AG08470 (cell line): ENCODE measurements around a stretch of chr17.

DNA sequence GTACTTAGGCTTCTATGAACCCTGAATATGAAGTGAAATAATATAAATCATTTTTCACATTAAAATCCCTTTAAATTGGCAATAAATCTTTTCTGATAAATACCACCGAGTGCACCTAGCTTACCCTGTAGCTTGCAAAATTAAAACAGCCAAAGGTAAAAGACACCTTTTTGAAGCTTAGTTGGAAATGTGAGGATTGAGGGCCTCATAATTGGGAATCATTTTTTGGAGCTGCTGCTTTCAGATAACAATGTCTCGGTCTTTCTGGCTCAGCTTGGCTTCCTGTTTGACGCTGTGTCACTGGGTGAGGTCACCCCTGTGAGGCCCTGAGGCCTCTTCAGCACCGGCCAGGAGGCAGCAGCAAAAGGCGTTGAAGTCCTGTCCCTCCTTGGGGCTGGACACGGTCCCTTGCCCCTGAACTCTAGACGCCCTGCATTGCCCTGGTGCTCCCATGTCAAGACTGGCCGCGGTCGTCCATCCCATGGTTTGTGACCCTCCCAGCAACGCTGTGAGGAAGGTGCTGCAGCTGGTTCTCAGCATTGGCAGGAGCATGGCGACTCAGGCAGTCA is 46.0 kb upstream of the ZNF750 start:
- RRBS = no CpG with 5 or more reads among the region's 12 CpGs

DNA sequence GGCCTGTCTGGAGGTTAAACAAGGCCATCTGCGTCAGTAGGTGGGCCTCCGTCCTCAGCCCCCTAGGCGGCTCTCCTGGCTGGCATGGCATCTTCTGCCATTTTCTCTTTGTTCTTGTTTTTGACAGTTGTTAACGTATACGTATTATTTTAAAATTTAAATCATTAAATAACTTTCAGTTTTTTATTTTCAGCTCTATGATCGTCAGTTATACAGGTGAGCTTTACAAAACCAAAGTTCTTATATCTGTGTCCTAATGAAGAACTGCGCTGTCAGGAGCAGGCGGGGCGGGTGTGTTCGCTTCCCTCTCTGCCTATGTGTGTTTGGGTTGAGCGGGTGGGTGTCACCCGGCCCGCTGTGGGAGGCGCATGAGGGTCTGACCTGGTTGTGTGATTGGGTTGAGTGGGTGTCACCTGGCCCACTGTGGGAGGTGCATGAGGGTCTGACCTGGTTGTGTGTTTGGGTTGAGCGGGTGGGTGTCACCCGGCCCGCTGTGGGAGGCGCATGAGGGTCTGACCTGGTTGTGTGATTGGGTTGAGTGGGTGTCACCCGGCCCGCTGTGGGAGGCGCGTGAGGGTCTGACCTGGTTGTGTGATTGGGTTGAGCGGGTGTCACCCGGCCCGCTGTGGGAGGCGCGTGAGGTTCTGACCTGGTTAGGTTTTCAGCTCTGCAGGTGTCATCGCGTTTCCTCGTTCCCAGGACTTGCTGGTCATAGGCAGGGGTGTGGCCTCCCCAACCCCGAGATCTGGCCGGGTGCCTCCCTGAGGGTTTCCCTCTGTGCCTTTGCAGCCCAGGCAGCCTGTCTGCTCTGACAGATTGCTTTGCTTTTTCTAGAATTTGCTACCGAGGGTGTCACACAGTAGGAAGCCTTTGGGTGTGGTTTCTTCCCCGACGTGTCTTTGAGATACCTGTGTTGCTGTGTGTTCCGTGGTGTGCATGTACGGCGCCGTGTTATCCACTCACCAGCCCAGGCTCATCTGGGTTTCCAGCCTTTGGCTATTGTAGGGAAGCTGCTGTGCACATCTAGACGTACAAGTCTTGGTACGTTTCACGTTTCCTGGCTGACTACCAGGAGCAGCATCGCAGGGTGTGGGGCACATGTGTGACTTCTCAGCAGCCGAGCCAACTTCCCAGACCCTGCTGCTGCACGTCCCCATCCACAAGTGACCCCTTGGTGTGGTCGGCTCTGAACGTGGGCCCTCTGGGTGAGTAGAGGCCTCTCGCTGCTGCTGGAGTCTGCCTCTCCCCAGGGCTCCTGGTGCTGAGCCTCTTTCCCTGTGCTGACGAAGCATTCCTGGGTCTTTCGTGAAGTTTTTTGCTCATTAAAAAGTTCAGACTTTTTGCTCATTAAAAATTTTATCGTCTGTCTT is 69.8 kb upstream of the ZNF750 start:
- RRBS = no CpG with 5 or more reads among the region's 51 CpGs

GRCh38 chr17:82931588-82931956 is 91.8 kb upstream of the ZNF750 start:
- RRBS = no CpG with 5 or more reads among the region's 14 CpGs

DNA sequence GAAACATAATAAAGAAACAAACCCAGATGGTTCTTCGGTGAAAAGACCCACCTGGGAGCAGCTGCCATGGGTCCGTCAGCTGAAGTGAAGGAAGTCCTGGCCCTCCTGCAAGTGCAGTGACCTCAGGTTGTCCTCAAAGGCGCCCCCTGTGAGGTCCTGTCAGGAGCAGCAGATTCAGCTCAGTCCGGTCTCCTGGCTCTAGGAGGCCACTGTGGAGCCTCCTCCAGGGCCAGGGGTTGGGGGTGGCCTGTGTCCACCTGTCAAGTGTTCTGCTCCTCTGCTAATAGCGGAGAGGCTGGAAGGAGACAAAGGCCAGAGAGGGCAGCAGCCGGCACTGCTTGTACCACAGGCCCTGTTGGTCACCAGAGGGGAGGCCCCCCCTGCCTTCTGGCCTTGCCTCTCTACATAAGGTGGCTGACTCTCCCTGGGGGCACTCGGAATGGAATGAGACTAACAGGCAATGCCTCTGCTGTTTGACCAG is 104.7 kb downstream of the B3GNTL1 start:
- RRBS = no CpG with 5 or more reads among the region's 7 CpGs

DNA sequence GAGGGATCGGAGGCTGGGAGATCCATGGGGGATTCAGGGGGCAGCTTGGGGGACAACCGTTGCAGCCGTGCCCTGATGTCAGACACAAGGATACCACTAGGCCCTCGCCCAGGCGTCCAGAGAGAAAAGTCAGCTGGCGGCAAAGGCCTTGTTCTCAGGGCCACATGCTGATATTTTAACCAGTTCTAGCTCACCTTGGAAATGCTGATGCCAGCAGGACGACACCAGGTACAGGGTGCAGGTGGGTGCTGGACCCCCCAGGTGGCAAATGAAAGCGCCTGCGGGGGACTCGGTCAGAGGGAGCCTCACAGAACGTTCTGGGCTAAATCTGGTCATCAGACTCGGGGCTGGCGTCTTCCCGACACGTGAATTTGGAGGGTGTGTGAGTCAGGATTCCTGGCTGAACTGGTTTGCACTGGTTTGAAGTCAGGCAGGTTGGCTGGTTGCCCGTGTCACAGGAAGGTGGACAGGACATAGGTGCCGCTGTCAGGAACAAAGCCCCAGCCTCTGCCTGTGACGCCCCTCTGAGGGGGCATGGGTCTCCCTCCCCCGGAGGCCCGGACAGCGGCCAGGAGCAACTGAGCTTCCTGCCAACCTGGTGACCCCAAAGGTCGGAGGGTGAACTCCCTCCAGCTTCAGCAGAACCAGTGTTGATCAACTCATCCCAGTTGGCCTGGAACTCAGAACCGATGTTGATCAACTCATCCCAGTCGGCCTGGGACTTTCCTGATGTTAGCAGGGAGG is 13.1 kb upstream of the B3GNTL1 start:
- RRBS = no CpG with 5 or more reads among the region's 24 CpGs

- RRBS = 100% methylated on average over 1 of the region's 35 CpGs
These were observed 4.2 kb upstream of the METRNL start for GRCh38 chr17:83074984-83075824.

DNA sequence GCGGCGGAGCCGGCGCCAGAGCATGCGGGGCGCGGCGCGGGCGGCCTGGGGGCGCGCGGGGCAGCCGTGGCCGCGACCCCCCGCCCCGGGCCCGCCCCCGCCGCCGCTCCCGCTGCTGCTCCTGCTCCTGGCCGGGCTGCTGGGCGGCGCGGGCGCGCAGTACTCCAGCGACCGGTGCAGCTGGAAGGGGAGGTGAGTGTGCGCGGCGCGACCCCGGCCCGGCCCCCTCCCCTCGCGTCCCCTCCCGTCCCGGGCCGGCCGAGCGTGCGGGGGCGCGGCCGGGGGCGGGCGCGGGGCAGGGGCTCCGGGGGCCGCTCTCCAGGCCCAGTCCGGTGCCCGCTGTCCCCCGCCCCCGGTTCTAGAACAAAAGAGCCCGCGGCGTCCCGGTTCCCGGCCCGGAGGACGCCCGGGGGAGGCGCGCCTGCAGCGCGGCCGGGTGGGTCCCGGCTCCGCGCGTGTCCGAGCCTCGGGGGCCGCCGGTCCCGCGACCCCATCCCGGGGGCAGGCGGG is 440 bp downstream of the METRNL start:
- RRBS = 1% methylated on average over 36 of the region's 82 CpGs

- RRBS = under 1% methylated on average over 13 of the region's 25 CpGs
These were observed 778 bp downstream of the METRNL start for GRCh38 chr17:83080304-83080469.

GRCh38 chr17:83088604-83089213 is 9.3 kb downstream of the METRNL start:
- RRBS = 58% methylated on average over 4 of the region's 22 CpGs

DNA sequence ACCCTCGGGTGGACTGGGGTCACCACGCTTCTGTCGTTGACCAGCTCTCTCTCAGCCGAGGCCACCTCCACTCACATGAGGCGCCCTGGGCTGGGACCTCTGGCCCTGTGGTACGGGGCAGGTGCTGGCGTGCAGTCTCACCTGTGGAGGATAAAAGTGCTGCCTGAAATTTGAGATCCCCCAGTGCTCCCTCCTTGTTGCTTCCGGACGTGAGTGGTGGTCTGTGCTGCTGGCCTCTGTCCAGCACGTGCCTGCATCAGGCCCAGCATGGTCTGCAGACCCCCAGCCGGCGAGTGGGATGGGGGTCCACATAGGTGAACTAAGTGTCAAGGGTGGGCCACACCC is 11.2 kb downstream of the METRNL start:
- RRBS = 57% methylated on average over 4 of the region's 12 CpGs

- RRBS = no CpG with 5 or more reads among the region's 3 CpGs
These were observed 69.4 kb downstream of the METRNL start for GRCh38 chr17:83148936-83149135.